SEM (cell line): ENCODE results near the gene ENTREP1.

DNA sequence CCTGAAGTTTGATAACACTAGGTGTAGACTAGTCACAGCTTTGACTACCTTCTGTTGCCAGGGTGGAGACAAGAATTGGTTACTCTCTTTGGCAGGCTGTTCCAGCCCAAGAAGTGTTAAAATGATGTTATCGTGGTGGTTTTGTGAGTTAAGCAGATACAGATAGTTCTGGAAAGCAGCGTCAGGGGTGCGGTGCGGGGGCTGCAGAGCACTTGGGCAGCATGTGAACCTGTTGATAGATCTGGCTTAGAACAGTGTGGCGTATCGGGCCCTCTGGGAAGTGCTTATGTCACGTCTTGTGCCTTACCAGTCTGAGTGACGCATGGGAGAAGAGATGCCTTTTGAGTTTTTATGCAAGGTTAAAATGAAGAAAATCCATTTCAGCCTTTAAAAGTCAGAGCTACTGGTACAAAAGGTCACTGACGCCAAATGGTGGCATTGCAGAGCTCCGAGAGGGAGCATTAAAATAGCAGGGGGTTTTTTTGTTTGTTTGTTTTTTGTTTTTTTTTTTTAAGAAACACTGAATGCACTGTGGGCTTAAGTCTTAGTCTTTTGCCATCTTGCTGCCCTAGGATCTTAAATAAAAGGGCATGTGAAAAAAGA, 81.6 kb downstream of the PABIR1 start:
- PRO-cap: no peak

- PRO-cap: unidirectional peak, minus-strand start at chr9:68975843
Observed at GRCh38 chr9:68975511-68976138, 38.3 kb downstream of the PRKACG start.

DNA sequence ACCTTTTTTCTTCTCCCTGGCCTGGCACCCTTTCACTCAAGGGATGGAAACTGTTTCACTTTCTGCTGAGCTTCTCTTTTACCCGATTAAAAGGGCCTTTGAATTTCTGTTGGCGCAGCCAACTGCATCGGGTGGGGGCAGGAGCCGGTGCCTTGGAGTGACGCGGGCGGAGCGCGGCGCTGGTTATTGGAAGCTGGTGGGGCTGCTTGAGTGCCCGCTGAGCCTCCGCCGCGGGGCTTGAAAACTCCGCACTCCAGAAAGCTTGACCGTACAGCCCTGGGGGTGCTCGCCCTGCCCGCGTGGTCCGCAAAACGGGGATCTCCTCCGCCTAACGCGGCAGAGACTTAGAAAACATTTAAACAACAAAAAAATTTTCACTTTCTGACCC, 52.0 kb upstream of the TJP2 start:
- PRO-cap: bidirectional peak, plus-strand start at position 256 of the sequence, minus-strand start at position 52 of the sequence

DNA sequence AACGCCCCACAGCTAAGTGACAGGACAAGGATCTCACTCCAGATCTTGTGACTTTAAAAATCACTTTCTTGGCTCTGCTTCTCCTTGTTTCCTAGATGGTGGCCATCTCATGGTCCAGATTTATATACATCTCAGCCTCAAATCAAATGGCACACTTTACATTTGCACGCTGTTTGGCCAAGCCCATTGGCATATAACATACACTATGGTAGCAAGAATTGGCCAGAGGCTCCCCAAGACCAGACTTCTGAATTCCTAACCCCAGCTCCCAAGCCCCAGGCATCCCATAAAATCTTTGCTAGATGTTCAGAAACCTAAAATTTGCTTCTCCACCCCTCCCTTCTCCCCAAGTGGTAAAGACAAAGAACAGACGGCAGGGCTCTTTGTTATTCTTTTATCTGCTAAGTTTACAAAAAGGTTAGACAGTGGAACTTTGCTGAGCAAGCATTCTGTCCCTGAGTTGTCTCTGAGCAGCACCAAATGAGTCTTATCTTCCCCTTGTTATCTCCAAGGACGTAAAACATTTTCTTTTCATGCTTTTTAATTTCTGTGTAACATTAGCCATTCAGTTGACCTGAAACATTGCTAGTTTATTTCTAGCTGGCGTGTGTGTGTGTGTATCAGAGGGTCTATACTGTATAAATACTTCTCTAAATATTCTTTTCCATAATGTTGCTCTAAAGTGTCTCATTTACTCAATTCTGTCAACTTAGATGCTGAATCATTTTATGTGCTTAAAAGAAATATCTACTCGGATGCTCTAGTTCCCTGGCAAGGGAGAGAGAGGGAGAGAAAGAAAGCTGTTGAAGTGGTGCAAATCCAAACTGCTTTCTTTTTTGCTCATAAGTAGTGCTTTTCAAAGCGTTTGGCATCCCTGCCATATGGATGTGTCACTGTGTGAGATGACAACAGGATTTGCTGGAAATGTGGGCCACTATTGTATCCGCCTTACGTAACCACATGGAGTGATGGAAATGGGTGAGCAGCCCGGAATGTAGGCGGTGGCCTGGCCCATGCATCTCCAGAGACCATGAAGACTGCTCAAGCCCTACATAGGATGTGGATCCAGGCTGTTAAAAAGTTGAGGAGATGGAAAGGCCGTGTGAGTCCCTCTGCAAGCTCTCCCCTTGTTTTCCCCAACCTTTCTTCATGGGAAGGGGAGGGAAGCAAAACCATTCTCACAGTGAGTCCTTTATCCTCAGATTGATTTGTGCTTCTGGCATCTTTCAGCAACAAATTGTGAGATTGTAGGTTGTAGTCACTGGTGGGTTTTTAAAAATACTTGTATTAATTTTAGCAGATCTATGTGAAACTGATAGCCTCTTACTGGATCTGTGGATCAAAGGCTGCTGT, 30.5 kb downstream of the TJP2 start:
- PRO-cap: no peak

GRCh38 chr9:69323655-69324346, 1.2 kb upstream of the ENTREP1 start:
- PRO-cap: no peak

DNA sequence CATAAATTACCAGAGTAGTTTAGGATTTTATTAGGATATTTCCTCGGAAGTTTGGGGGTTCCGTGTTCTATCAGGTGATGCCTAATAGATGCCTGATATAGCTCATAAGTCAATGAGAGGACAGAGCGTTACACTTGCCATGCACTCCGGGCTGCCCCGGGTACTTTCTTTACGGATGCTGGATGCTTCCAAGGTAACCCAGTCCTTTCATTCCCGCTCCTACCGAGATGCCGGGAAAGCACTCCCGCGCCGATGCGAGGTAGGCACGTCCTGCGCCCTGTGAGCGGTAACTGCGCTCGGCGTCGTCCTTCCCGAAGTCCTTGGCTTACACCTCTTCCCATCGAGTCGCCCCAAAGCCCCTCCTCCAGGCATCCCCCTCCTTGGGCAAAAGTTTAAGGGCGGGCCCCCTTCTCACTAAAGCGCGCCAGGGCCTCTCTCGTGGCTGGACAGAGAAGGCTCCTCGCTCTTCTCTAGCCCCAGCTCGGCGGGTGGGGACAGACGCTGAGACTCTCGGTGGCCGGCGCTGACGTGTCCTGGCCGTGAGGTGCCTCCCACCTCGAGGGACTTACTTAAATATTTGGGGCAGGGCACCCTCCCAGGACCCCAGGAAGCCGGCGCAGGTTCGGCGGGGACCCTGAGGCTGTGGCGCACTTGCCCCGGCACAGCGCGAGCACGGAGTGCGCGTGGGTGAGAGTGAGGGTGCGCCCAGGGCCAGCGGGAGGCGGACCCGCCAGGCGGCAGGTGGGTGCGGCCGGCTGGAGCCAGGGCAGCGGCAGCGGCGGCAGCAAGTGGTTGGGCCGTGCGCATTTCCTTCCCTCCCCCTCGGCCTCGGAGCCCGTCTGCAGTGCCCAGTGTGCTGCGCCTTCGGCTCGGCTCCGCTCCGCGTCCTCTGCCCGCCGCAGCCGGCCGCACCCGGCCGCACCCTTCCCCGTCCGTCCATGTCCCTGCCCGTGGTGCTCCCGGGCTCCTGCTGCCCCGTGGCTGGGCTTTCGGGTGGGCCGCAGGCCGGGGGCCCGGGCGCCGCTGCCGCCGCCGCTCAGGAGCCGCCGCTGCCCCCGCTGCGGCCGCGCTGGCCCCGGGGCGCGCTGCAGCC, at the start of gene ENTREP1:
Gene ENTREP1, plus strand, starts transcription at position 844 of the 1,093 bp plus-strand sequence.
- PRO-cap: no peak

DNA sequence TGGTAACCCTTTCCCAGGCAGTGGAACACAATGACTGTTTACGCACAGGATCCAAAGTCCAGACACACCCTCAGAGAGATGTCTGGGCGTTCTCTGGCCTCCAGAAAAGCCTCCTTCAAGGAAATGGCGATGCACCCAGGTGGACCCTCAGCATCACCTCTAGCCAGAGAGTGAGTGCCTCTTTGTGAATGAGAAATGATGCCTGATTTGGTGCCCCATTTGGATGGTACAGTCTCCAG, 145.5 kb downstream of the ENTREP1 start:
- PRO-cap: no peak

- PRO-cap: no peak
Observed at GRCh38 chr9:69579994-69580546, 92.1 kb downstream of the APBA1 start.

DNA sequence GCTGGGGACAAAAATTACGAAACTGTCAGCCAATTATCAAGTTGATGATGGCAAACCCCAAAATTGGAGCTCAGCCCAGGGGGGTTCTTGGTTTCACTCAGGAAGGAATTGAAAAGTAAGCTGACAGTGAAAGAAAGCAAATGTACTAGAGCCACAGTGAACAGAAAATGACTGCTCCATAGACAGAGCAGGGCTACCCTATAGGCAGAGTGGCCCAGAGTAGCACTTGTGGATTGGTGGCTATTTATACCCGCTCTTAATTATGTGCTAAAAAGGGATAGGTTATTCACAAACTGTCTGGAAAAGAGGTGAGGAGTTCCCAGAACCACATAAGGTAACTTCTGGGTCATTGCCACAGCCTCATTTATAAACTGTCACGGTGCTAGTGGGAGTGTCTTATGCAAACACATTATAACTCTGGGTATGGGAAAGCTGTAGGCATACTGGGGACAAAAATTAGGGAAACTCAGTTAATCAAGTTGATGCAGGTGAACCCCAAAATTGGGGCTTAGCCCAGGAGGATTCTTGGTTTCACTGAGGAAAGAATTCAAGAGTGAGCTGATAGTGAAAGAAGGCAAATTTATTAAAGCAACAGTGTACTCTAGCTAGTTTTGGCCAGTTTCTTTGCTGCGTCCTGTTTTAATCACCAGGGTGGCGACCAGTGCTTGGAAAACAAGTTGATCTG, 14.4 kb upstream of the CFAP95 start:
- PRO-cap: no peak

- PRO-cap: no peak
Observed at GRCh38 chr9:70044289-70044706, 650 bp downstream of the MAMDC2 start.

- PRO-cap: no peak
Observed at GRCh38 chr9:70211243-70212323, 47.2 kb upstream of the SMC5 start.

DNA sequence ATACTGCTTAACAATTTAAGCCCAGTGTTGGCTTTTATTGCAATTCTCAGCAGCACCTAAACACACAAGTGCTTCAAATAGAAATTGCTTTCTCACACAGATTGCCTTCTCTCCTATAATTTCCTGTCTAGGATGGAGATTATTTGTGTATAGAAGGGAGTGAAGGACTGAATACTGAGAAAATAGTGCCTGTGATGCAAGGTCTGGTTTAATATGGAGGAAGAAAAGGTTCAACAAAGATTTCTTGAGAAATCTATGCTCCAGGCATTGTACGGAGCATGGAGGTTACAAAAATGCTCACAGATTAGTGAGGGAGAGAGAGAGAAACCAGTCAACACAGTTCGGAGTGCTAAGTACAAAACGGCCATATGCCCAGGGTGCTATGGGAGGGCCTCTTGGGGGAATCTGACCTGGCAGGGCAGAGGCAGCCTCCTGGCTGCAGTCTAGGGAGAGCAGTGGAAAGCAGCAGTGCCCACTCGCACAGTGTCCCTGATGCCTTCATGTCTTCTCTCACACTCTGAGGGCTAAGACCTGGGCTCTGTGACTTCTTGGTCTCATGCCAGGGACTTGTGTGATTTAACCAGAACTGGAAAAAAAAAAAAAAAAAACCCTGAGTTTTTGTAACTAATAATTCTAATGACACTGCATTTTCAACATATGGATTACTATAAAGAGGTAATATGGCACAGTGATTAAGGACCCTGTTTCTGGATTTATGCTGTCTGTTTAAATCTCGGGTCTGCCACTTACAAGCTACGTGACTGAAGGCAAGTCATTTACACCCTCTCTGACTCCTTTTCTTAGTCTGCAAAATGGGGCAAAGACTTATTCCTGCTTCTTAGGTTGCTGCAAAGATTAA, 29.7 kb upstream of the SMC5 start:
- PRO-cap: no peak

- PRO-cap: no peak
Observed at GRCh38 chr9:70383075-70383888, 31.2 kb downstream of the KLF9 start.

- PRO-cap: no peak
Observed at GRCh38 chr9:70404859-70405101, 9.7 kb downstream of the KLF9 start.

GRCh38 chr9:70407448-70407954, 7.0 kb downstream of the KLF9 start:
- PRO-cap: no peak

DNA sequence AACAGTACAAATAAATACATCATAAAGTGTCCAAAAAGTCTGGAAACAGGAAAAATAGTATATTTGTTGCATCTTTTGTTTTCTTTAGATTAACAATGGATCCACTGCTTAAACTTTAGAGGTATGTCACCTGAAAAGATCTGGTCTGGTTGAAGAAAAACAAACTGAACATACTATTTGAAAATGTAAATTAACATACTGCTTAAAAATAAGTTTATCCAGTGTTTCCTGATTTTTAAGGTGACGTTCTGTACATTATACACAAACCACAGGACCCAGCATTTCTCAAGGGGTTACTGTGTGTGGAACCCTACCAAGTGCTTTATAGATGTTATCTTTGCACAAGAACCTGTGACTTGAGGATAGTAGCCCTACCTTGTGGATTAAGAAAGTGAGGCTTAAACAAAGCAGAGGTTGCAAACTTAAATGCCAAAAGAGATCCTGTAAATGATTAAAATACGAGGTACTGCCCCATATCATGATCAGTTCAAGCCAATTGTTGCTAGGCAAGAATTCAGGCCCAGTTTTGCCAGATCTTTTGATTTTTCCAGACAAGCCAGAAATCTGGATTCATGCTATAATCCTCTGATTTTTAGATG, 4.7 kb downstream of the KLF9 start:
- PRO-cap: no peak

DNA sequence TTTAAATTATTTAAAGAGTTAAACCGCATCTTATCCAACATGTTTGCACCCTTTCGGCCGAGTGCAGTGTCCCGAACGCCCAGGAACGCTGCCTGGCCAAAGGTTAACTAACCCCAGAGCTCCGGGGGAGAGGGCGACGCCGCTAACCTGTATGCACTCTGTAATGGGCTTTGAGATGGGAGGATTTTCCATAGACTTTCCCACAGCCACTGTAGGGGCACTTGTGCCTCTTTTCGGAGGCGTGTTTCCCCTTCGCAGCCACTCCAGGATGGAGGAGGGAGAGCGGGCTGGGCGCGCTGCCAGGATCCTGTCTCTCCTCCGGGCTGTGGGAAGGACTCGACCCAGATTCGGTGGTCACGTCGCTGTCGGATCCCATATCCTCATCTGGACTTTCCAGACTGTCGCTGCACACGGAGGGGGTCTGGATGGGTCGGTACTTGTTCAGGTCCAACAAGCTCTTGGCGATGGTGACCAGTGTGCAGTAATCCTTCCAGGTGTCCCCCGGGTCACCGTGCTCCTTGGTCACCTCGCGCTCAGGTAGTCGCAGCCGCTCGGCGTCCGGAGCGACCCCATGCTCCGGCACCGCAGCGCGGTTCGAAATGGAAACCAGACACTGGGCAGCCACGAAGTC, 1.6 kb downstream of the KLF9 start:
- PRO-cap: bidirectional peak, plus-strand start at position 261 of the sequence, minus-strand start at position 165 of the sequence

DNA sequence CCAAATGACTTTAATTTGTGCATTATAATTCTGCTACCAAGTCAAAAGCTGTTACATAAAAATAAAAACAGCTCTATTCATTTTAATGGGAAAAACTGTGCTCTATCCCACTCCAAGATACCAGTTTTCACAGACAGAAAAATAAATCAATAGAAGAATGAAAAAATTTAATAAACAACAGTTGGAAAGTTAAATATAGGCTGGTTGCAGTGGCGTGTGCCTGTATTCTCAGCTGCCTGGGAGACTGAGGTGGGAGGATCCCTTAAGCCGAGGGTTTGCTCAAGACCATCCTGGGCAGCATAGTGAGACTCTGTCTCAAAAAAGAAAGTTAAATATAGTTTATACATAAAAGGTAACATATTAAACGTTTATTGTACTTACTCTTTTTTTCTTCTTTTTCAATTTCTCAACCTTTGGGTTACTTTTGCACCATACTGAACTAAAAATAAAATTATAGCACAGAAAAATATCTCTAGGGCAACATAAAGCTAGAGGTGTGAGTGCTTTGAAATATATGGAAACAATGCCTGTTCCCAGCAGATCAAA, 25.5 kb upstream of the KLF9 start:
- PRO-cap: no peak

GRCh38 chr9:70472731-70473297, 58.4 kb upstream of the KLF9 start:
- PRO-cap: no peak

DNA sequence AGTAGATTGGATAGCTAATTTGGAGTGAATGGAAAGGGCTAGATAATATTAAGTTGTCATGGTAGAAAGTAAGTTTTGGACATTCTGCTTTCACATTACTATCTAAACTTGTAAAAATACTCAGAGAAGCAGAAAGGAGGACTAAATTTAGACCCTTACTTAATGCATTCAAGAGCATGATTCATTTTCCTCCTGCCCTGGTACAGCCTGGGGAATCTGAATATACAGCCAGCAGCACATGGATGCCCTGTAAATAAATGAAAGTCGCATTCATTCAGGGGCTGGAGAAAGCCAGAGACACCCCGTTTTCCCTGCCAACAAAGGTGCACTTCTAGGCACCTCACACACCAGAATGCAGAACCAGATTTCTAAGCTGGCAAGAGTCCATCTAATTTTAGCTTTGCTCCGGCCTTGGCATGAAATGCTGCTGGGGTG, 172.7 kb upstream of the KLF9 start:
- PRO-cap: no peak